Colon Carcinoma Metastatic in the Brain (tissue), 2 donors: ENCODE results near the genes HTR3A, NNMT and CADM1.

GRCh38 chr11:113974473-113975682 lies at the start of gene HTR3A:
TSS of gene HTR3A (plus strand) at chr11:113975108.
- PRO-cap, 2 experiments = no peak in any of the 2 experiments

GRCh38 chr11:114058330-114059234 lies 929 bp upstream of the ZBTB16 start:
- PRO-cap, 2 experiments = no peak in any of the 2 experiments

- PRO-cap, 2 experiments = no peak in any of the 2 experiments
These were observed 17.9 kb downstream of the ZBTB16 start for GRCh38 chr11:114077452-114077821.

DNA sequence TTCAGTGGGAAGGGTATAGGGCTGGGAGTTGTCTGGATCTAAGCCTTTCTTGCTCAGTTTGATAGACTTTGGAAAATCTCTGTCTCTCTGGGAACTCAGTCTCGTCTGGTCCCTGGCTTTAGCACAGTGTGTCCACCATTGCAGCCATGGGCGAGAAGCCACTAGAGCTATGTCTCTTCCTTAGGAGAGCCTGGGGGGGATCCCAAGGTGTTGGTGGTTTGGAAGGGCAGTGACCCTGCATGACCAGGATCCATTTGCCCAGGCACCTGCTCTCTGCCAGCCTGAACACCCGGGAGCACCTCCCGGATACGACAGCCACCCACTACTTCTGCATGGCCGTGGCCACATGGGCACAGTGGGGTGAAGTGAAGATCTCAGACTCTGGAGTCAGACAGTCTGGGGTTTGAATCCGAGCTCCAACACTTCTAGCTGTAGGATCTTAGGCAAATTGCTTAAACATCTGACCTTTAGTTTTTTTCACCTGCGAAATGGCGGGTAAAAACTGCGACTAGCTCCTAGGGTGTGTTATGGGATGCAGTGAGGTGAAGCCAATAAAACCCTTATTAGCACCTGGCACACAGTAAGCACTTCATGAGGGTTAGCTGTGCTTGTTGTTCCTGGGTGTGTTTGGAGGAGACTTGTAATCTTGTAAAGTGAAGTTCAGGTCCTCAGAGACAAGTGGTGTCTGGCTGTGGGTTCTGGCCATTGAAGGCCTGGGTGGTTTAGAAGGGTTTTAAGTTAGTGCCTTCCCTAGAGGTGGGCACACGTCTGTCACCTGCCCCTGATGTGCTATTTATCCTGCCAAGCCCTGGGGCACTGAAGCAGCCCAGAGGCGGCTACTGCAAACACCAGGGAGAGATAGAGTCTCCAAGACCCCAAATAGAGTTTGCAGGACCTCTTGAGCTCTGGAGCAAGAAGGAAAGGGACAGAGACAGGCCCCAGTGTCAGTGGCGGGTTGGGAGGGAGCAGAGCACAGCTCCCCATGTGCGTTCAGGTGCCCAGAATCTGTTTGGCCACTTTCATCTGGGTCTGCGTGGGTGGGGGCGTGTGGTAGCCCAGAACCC lies 68.9 kb downstream of the ZBTB16 start:
- PRO-cap, 2 experiments = no peak in any of the 2 experiments

- PRO-cap, 2 experiments = no peak in any of the 2 experiments
These were observed 75.3 kb downstream of the ZBTB16 start for GRCh38 chr11:114134768-114135171.

DNA sequence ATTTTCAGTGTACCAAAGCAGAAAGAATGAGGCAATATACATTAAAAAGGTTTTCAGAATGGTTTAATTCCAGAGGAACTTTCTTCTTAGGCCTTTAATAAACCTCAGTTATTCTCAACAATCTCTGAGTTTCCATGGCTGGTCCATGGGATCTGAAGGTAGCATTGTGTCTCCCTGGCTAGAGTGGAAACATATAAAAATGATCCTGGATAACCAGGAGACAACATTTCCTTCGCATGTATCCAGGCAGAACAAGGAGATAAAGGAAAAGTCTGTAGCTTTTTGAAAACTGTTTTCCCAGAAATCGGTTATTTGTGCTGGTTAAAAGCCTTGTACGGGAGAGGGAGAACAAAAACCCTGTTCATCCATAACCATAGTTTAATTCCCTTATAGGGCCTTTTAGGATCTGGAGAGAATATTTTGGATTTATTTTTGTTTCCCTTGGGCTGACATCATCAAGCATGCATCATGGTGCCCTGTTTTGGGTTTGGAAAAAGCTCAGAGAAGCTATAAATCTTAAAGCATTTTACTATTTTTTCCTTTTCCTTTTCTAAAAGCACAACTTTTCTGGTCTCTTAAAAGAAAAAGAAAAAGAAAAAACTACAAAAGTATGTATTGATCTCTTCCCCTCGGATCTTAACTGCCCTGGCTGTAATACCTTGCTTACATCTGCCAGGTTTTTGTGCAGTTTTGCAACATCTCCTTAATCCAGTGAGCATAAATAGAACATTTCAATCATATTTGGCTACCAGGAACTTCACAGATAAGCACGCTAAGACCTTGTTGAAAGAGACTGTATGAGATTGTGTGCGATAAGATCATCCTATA lies 87.8 kb downstream of the ZBTB16 start:
- PRO-cap, 2 experiments = no peak in any of the 2 experiments

GRCh38 chr11:114159675-114160795 lies 100.5 kb downstream of the ZBTB16 start:
- PRO-cap, 2 experiments = no peak in any of the 2 experiments

- PRO-cap, 2 experiments = no peak in any of the 2 experiments
These were observed 101.6 kb downstream of the ZBTB16 start for GRCh38 chr11:114160796-114161759.

GRCh38 chr11:114172968-114173771 lies 113.7 kb downstream of the ZBTB16 start:
- PRO-cap, 2 experiments = no peak in any of the 2 experiments

DNA sequence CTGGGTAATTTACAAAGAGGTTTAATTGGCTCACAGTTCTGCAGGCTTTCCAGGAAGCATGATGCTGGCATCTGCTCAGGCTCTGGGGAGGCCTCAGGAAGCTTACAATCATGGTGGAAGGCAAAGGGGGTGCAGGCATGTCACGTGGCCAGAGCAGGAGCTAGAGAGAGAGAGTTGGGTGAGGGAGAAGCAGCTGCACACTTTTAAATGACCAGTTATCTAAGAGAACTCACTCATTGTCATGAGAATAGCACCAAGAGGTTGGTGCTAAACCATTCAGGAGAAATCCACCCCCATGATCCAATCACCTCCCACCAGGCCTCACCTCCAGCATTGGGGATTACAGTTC lies 105.4 kb upstream of the NNMT start:
- PRO-cap, 2 experiments = no peak in any of the 2 experiments

- PRO-cap, 2 experiments = no peak in any of the 2 experiments
These were observed 43.5 kb upstream of the NNMT start for GRCh38 chr11:114252450-114253404.

- PRO-cap, 2 experiments = no peak in any of the 2 experiments
These were observed 40.8 kb upstream of the NNMT start for GRCh38 chr11:114255389-114255791.

DNA sequence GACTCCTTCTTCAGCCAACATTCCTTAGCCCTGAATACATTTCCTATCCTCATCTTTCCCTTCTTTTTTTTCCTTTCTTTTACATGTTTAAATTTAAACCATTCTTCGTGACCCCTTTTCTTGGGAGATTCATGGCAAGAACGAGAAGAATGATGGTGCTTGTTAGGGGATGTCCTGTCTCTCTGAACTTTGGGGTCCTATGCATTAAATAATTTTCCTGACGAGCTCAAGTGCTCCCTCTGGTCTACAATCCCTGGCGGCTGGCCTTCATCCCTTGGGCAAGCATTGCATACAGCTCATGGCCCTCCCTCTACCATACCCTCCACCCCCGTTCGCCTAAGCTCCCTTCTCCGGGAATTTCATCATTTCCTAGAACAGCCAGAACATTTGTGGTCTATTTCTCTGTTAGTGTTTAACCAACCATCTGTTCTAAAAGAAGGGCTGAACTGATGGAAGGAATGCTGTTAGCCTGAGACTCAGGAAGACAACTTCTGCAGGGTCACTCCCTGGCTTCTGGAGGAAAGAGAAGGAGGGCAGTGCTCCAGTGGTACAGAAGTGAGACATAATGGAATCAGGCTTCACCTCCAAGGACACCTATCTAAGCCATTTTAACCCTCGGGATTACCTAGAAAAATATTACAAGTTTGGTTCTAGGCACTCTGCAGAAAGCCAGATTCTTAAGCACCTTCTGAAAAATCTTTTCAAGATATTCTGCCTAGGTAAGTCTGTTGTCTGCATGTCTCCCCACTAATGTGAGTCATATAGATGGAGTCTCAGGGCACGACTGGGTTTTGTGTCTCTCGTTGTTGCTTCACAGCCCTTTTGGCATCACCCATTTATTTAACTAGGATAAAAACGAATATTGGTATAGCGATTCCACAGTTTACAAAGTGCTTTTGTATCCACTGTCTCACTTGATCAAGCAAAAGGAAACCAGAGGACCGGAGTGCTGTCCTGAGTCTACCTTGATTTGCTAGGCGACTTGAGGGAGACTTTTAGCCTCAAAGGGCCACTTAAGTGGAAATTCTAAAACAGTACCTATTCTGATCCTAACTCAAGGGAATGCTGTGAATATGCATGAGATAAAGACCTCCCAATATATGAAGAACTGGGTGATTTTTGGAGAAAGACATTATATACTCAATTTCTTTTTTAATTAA lies at the start of gene NNMT:
NNMT (plus strand) TSS at position 408 of the 1,160 bp plus-strand sequence.
- PRO-cap, 2 experiments = no peak in any of the 2 experiments

DNA sequence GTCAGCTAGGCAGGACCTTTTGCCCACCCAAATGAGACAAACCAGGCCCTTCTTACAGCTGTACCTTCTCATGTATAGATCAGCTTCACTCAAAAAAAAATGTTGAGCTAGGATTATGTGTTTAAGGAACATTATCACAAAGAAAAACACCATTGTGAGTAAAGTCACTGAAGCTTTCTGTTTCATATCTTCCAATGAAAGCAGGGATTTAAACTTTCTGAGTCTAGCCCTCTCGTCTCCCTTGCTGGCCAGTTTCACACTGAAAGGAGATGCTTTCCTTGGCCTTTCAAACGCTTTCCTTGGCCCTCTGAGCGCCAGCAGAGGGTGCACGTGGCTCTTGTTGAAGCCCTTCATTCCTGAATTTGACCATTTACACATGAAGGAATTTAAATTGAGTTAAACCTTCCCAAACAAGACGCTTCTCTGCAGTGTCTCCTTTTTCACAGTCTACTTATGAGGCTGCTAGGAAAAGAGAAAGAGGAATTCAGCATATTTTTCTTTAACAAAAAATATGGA lies 21.5 kb downstream of the NNMT start:
- PRO-cap, 2 experiments = no peak in any of the 2 experiments

DNA sequence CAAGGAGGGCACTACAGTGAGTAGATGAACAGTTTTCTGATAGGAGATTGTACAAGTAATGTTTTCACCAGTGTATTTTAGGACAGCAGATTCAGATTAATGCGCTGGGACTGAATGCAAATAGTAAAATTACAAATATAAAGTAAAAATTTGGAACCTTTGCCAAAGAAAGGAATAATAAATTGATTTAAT lies 1.1 kb downstream of the C11orf71 start:
- PRO-cap, 2 experiments = no peak in any of the 2 experiments

DNA sequence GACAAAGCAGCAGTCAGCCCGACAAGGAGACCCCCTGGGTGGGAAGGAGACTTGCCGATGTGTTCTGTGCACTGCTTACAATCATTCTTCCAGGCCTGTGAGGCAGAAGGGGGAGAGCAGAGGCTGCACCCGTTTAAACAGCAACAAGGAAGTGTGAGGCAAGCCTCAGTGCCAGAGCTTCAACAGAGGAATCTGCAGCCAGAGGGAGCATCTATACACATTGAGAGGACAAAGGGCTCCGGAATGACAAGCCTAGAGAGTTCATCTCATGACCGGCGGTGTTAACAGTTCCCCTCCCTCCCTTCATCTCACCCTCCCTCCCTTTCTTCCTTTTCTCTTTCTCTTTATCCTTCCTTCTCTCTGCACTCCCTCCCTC lies 121.2 kb downstream of the NXPE2 start:
- PRO-cap, 2 experiments = no peak in any of the 2 experiments

- PRO-cap, 2 experiments = no peak in any of the 2 experiments
These were observed 213.6 kb downstream of the NXPE2 start for GRCh38 chr11:114891883-114892339.

GRCh38 chr11:115503820-115504540 lies at the start of gene CADM1:
TSS of gene CADM1 (minus strand) at chr11:115504415.
- PRO-cap, 2 experiments = peak in 2 of 2 experiments; most common minus-strand start chr11:115504415 (in 2)

DNA sequence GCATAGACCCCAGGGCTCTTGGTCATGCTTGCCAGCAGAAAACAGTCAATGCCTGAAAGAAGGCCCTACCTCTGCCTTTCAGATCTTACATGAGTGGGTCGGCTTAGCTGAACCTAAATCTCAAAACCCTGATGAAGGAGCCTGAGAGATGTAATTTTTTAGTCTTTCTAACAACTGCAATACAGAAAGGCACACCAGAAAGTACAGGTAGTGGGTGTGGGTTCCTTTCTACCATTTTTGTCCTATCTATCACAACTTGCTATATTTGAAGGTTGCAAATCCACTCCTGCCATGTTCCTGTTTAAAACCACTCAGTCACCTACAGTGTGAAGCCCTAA lies 336.0 kb upstream of the CADM1 start:
- PRO-cap, 2 experiments = no peak in any of the 2 experiments

DNA sequence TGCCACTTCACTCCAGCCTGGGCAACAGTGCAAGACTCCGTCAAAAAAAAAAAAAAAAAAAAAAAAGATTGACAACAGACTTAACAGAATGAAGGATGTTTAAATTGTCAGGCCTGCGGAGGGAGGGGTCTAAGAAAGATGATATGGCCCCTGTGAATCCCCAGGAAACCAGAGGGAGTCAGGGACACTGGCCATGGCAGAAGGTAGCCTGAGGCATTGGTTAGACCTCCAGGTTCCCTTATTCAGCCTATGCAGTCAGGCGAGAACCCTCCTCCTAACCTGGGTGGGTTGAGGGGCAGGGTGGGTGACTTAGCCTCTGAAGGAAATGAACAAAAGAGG lies 577.5 kb downstream of the BUD13 start:
- PRO-cap, 2 experiments = no peak in any of the 2 experiments